RPMI7951 (cell line): Measurements from ENCODE around the genes UNCX and NUDT1.

GRCh38 chr7:999613-1000328, 16.8 kb downstream of the CYP2W1 start:
- RAMPAGE, long total RNA: no peak

GRCh38 chr7:1033475-1033989, 10.8 kb upstream of the GPR146 start:
- RAMPAGE, long total RNA: no peak

DNA sequence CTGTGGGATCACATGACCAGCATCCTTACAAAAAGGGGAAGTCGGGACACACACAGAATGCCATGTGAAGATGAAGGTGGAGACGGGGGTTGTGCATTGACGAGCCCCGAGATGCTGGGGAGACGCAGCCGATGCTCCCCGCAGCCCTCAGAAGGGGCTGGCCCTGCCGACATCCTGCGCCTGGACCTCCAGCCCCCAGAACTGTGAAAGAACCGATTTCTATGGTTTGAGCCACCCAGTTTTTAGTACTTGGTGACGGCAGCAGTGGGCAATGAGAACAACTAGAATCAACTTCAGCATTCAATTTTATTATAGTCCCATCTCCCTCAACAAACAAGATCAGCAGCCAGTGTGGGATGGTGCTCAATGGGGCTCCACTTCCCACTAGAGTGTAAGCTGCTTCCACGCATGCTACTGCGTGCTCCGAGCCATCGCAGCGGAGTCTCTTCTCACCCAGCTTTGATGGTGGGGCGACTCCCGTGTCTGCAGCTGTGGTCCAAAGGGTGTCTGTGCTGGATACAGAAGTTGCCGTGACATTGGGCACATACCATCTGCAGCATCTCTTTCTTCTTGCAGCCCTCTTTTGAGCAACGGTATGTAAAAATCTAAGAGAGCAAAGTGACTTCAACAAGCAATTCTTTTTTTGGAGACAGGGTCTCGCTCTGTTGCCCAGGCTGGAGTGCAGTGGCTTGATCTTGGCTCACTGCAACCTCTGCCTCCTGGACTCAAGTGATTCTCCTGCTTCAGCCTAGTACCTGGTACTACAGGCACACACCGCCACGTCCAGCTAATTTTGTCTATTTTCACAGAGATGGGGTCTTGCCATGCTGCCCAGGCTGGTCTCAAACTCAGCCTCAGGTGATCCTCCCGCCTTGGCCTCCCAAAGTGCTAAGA, 7.1 kb downstream of the ZFAND2A start:
- RAMPAGE, long total RNA: no peak

GRCh38 chr7:1158578-1159351, 1.2 kb downstream of the ZFAND2A start:
- RAMPAGE, long total RNA: no peak

- RAMPAGE, long total RNA: no peak
Observed at GRCh38 chr7:1229458-1230470, 2.9 kb upstream of the UNCX start.

GRCh38 chr7:1232613-1233006, at the start of gene UNCX:
TSS of gene UNCX (plus strand) at chr7:1232872.
- RAMPAGE, long total RNA: no peak

DNA sequence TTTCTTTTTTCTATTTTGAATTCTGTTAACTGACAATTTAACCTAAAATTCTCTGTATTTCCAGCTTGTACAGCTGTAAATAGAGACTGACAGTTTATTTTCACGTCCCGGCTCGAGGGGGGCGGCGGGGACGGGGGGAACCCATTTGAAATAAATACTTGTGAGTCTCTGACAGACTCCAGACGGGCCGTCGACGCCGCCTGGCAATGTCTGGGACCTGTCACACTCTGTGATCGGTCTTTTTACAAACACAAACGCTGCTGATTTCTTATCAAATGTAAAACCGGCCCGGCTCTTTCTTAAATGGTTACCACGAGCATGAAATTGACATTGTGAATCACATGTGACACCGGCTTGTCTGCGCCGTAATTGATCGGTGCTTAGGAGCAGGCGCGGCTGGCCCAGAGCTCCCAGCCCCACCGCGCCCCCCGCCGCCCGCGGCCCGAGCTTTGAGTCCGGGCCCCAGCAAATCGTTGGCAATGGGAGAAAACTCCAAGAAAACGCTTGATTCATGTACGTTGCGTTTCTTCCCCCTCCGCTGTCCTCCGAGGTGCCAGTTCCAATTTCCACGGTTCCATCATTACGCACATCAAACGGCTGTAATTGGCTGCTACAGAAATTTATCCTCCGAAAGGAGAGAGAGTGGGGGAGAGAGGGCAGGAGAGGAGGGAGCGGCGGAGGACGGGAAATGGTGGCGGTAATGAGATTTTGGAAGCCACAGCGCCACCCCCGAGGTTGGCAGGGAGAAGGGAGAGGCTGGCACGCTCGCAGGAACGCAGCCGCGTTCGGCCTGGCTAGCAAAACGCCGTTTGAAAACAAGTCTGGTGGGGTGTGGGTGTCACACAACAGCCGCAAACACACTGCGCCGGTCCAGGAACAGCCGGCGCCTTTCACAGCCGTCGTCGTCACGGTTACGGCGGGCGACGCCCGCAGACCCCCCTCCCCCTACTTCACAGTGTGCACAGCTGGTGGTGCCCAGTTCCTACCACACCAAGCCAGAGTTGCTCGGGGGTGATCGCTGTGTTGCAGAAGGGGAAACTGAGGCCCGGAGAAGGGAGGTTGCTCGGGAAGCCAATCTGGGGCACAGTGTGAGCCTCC, 57.3 kb downstream of the UNCX start:
- RAMPAGE, long total RNA: no peak

DNA sequence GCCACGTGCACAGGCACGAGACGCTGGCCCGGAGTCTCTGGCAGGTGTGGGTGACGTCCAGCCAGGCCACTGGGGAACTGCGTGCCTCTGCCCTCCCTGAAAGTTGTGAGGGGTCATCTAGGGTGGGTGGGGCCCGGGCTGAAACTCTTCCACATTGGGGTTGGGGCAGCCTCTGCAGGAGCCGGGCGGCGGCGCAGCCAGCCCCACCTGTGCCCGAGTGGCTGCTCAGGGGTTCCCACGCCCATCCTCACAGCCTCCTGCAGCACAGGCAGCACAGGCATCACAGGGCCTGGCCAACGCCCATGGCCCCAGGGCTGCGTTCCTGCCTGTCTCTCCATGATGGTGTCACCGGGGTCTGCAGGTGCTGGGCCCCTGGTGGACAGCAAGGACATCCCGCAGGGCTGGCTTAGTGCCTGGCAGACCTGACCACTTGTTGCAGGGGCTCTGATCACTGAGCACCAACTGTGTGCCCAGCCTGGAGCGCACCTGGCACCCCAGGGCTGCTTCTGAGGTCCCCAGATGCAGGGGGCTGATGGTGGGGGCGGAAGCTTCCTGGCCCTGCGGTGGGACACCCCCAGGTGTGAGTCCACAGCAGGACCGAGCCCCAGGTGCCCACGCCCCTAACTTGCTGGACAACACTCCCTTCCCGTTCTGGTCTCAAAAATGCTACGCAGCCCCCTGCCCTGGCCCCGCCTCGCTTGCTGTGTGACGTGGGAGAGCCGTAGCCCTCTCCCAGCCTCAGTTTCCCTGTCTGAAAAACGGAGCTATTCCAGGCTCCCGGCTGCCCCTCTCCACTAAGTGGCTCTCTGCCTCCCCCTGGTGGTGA, 27.2 kb downstream of the MICALL2 start:
- RAMPAGE, long total RNA: no peak

- RAMPAGE, long total RNA: no peak
Observed at GRCh38 chr7:1487247-1487759, 16.9 kb downstream of the INTS1 start.

DNA sequence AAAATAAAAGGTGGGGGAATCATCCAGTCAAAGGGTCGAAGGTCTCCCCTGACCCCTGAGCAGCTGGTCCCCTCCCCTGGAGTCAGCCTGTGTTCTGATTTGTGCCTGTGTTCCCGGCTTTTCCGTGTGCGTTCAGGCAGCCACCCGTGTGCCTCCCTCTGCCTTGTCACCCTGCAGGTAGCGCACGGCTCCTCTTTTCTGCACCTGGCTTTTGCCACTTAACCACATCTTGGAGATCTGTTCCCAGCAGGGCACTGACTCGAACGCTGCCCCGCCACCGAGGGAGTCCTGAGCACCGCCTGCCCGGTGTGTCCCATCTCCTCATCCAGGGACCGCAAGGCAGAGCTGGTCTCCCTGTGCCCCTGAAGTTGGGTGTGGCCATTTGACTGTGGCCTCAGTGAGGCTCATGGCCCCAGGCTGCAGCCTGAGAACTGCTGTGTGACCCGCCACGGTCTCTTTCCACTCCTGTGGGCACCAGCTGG, 1.5 kb upstream of the INTS1 start:
- RAMPAGE, long total RNA: no peak

DNA sequence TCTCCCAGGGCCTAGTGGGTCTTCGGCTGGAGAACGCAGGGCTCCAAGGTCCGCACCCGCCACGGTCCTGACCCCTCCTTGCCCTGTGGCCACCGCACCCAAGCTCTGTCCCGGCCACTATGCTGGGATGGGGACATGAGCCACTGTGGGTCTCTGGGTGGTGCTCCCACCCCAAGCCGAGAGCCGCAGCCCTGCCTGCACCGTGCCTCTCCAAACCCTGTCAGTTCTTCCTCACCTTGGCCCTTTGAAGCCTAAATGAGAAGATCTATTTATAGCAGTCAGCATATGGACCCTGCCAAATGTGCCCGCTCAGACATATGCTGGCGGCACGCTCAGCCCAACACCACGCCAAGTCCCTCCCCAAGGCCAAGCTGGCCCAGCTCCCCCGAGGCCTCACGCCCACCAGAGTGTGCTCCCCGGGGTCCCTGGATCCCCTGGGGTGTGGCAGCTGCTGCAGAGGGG, 56.1 kb downstream of the ELFN1 start:
- RAMPAGE, long total RNA: no peak

- RAMPAGE, long total RNA: no peak
Observed at GRCh38 chr7:1842176-1842783, 172.2 kb downstream of the ELFN1 start.

- RAMPAGE, long total RNA: no peak
Observed at GRCh38 chr7:1938317-1938920, 268.3 kb downstream of the ELFN1 start.

DNA sequence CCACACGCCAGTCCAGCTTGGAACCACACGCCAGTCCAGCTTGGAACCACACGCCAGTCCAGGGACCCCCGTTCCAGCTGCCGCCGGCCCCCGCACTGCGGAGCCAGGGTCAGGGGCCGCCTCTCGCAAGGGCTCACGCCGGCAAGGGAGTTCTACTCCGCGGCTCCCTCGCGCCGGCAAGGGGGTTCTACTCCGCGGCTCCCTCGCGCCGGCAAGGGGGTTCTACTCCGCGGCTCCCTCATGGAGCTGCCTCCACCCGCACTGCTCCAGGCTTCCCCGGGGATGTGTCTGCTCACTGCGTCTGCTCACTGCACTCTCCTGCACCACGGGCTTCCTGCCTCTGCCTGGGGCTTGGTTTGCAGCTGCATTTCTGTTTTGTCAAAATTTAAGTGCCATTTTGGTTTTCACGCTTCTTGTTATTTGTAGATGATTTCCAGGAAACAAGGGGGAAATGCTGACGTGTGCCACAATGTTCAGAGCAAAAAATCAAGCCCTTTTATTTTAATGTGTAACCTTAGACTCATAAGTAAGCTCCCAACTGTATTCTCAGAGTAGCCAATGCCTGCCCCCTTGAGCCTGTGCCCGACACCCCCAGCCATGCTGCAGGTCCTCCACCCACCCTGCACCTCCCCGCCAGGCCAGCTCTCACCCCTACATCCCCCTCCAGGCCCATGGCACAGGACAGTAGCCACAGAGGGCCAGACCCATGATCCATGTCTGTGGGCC, 246.3 kb downstream of the MAD1L1 start:
- RAMPAGE, long total RNA: no peak

DNA sequence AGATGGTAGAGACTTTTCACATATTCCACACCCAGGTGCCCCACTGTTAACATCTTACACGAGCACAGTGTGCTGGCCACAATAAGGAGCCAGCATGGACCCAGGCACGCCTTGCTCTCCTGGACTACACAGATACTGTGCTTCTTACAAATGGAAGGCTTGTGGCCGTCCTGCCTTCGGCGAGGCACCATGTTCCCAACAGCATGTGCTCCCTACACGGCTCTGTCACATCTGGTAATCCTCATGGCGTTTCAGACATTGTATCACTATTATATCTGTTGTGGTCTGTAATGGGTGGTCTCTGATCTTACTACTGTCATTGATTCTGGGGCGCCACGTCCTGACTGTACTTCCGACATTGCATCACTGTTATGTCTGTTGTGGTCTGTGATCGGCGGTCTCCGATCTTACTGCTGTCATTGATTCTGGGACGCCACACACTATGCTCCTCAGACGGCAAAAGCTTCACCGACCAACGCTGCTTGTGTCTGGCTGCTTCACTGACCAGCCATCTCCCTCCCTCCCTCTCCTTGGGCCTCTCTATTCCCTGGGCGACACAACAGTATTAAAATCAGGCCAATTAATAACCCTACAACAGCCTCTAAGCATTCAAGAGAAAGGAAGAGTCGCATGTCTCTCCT, 195.4 kb downstream of the MAD1L1 start:
- RAMPAGE, long total RNA: no peak

- RAMPAGE, long total RNA: no peak
Observed at GRCh38 chr7:2086209-2086561, 146.6 kb downstream of the MAD1L1 start.

DNA sequence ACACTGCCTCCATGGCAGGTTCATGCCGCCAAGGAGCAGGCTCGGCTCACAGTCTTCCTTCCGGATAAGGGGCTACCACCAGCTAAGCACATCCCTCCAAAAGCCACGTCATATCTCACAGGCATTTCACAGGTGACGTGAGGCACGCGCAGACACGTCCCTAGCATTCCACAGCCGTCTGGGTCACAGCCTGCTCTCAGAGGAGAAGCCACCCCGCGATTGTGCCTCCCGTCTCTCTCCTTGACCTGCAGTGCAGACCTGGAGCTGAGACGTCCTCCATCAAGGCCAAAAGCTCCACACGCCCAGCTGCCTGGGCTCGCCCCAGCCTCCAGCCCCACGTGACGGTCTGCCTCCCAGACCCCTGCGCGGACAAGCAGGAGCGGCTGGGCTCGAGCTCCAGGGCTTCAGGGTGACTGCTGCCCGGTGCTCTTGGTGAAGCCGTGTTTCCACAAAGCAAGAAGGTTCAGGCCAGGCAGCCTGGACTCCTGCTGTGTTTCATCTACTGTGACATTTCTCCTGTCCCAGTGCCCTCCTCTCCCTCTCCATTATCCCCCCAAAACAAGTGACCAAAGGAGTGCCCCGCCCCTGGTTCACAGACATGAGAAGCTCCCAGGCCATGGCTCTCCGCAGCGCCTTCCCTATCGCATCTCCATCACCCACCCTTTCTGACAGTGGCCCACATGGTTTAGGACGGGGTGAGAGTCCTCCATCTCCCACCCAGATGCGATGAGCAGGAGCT, 113.9 kb downstream of the MAD1L1 start:
- RAMPAGE, long total RNA: no peak

- RAMPAGE, long total RNA: no peak
Observed at GRCh38 chr7:2237103-2237834, 4.5 kb upstream of the MAD1L1 start.

DNA sequence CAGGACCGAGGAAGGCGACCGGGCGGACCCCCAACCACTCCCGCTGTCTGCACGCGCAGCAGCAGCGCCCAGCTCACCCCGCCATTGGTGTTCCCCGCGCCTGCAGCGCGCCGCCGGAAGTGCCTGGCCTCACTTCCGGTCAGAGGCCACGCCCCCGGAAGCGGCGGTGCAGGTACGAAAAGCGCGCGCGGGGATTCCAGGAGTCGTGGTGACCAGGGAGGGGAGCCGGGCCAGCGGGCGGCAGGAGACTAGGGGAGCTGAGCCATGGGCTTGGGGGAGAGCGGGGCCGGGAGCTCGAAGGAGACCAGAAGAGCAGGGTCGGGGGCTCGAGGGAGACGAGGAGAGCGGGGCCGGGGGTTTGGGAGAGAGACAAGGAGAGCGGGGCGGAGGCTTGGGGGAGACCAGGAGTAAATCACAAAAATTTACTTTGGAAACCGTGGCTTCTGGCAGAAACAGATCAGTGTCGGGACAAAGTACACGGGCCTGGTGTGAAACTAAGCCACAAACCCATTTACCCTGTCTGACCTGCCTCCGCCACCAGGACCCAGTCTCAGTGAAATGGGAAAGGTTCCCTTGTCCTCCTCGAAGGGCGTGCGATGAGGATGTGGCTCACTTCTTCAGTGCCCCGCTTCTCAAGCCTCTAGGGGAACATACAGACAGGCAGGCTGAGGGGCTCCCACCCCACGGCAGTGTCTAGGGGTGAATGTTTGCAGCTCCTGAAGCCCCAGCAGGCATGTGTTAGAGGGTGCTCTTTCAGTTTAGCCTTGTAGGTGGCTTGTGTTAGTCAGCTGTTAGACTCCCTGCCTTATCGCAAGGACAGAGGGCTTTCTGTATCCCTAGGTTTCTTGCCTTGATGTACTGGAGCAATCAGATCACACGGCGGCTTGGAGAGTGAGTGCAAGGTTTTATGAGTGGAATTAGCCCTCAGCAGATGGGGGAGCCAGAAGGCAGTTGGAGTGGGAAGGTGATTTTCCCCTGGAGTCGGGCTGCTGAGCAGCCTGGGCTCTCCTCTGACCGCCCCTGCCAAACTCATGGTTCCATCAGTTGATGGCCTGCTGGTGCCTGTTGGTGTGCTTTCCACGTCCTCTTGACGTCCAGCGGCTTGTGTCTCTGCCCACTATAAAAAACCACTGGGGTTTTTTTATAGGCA, at the start of gene NUDT1:
TSS of gene NUDT1 (plus strand) at position 142 of the 1,150 bp plus-strand sequence.
- RAMPAGE, long total RNA: start-site peak on the minus strand centred at position 100 of the sequence, 9 bp wide, 49 and 39 reads in 2 replicates; start-site peak on the plus strand centred at position 159 of the sequence, 16 bp wide, 139 and 78 reads in 2 replicates

- RAMPAGE, long total RNA: no peak
Observed at GRCh38 chr7:2360598-2361194, 6.1 kb downstream of the EIF3B start.